A673 (cell line): ENCODE results near the genes ATP4A, CLIP3, OVOL3, ZNF420 and ZNF383.

DNA sequence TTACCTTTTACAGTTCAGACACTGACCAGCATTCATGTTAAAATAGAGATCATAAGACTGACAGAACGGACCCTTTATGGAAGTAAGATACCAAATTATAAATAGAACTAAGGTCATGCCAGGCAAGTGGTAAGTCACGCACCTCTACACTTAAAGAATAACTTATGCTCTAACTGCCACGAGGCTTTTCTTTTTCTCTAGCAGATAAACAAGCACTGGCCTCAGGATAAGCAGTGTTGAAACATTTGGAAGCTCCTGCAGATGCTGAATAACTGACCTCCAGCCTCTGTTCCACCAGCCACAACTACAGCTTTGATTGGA, 28.4 kb downstream of the GPR42 start:
- PRO-cap: no peak

- PRO-cap: no peak
Observed at GRCh38 chr19:35563329-35563937, at the start of gene ATP4A. Gene ATP4A (minus strand): TSS chr19:35563658.

DNA sequence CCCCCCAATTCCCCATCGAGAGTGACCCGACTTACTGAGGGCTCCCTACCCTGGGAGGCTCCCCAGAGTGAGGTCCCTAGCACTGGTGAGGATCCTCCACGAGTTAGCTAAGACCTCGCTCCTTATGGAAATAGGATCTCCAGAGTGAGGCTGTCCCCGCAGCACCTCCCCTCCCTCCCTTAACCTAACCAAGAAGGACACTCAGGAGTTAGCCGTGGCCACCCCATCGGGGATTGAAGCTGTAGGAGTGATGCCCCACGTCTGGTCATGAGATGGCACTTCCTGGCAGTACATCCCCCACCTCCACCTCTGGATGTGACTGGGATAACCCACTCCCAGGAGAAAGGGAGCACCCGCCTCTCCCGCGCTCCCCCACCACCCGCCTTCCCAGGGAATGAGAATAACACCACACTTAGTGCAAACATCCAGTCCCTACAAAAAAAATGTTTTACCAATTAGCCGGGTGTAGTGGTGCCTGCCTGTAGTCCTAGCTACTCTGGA, 496 bp downstream of the HAUS5 start:
- PRO-cap: no peak

GRCh38 chr19:35644951-35645550, 3.1 kb upstream of the COX6B1 start:
- PRO-cap: bidirectional peak, plus-strand start at chr19:35645273, minus-strand start at chr19:35645087

- PRO-cap: no peak
Observed at GRCh38 chr19:35721171-35721867, 3.5 kb downstream of the KMT2B start.

DNA sequence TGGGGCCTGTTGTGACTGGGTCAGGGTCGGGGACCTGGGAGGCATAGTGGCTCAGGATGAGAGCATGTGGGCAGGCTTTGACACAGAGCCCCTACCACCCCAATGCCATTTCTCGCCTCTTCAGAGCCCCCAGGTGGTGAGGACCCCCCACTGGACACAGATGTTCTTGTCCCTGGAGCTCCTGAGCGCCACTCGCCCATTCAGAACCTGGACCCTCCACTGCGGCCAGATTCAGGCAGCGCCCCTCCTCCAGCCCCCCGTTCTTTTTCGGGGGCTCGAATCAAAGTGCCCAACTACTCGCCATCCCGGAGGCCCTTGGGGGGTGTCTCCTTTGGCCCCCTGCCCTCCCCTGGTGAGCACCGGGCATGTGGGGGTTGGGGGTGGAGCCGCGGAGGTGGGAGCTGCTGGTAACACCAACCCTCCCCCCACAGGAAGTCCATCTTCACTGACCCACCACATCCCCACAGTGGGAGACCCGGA, 10.4 kb downstream of the IGFLR1 start:
- PRO-cap: no peak

DNA sequence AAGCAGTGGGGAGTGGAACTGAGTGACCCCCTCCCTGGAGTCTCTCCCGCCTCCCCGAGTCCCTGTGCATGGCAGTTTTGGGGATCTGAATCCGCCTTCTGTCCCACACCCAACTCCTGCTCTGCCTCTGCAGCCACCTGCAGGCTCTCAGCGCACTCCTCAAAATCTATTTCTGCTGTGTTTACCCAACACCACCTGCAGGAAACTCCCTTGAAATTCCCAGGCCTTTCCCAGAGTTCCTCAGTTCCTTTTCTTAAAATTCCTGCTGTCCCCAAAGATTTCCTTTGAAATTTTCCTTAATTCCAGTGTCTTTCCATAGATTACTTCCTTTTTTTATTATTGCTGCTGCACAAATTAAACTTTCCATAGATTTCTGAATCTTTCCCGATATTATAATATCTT, 6.0 kb downstream of the NPHS1 start:
- PRO-cap: no peak

DNA sequence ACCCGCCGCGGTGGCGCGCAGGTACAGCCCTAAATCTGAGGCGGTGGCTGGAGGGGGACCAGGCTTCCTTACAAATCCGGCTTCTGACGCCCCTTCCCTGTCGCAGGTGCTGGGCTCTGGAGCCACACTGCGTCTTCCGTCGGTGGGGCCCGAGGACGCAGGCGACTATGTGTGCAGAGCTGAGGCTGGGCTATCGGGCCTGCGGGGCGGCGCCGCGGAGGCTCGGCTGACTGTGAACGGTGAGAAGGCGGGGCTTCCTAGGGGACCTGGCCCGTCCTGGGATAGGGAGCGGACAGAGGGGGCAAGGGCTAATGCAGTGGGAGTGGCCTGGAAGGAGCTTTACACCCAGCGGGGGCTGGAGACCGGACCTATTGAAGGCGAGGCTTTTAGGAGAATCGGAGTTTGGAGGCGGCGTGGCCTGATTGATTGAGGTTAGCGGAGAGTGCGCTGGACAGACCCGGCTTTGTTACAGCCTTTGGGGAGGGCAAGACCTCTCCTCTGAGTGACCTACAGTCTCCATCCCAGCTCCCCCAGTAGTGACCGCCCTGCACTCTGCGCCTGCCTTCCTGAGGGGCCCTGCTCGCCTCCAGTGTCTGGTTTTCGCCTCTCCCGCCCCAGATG, 4.4 kb downstream of the KIRREL2 start:
- PRO-cap: no peak

GRCh38 chr19:35898583-35898864, 3.8 kb upstream of the HCST start:
- PRO-cap: no peak

DNA sequence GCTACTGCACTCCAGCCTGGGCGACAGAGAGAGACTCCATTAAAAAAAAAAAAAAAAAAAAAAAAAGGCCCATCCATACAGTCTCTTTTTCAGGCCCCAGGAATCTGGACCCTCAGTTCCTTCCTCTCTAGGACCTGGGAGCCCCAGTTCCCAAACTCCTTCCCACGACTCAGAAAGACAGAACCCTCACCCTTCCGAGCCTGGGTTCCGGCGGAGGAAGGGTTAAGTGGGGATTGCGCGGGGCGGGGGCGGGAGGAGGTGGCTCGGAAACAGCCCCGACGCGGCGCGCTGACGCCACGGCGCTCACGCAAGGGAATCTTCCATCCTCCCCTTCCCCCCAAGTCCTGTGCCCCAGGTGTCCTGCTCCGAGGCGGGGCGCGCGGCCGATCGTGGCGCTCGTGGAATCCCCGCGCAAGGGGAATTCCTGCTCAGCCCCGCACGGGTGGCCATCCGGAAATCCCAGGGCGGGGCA, 2.8 kb upstream of the HCST start:
- PRO-cap: bidirectional peak, plus-strand start at position 354 of the sequence, minus-strand start at position 198 of the sequence

- PRO-cap: bidirectional peak, plus-strand start at chr19:36032996, minus-strand start at chr19:36032779
Observed at GRCh38 chr19:36032088-36033190, at the start of gene CLIP3. Gene CLIP3 (minus strand): TSS chr19:36032873.

- PRO-cap: no peak
Observed at GRCh38 chr19:36110632-36111435, at the start of gene OVOL3. Gene OVOL3 (plus strand): TSS chr19:36111143.

DNA sequence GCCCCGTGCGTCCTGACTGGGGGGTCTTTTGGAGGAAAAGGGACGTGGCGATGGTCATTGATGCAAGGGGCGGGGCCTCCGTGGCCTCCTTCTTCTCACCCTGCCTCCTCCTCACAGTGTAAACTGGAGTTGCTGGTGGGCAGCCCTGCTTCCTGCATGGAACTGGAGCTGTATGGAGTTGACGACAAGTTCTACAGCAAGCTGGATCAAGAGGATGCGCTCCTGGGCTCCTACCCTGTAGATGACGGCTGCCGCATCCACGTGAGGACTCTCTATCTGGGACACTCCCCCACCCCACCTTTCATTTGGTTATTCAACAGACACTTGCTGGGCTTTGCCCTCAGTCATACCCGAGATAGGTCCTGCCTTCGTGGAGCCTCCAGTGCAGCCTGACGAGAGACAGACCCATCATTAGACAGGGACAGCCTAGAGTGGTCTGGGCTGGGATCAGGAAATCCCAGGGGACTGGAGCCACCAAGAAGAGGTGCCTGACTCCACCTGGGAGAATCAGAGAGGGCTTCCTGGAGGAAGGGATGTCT, 725 bp downstream of the TBCB start:
- PRO-cap: unidirectional peak, plus-strand start at position 119 of the sequence

DNA sequence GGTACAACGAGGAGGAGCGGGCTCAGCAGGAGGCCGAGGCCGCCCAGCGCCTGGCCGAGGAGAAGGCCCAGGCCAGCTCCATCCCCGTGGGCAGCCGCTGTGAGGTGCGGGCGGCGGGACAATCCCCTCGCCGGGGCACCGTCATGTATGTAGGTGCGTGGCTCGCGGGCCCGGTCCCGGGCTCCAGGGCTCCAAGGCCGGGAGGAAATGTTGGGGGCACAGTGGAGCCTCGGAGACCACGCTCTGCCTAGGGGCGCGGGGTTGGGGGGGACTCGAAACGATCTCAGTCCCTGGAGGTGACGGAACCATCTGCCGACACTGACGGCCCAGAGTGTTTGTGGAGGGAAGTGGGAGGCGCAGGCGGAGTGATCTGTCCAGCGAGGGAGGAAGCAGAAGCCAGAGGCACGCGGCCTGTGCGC, 6.3 kb downstream of the TBCB start:
- PRO-cap: no peak

DNA sequence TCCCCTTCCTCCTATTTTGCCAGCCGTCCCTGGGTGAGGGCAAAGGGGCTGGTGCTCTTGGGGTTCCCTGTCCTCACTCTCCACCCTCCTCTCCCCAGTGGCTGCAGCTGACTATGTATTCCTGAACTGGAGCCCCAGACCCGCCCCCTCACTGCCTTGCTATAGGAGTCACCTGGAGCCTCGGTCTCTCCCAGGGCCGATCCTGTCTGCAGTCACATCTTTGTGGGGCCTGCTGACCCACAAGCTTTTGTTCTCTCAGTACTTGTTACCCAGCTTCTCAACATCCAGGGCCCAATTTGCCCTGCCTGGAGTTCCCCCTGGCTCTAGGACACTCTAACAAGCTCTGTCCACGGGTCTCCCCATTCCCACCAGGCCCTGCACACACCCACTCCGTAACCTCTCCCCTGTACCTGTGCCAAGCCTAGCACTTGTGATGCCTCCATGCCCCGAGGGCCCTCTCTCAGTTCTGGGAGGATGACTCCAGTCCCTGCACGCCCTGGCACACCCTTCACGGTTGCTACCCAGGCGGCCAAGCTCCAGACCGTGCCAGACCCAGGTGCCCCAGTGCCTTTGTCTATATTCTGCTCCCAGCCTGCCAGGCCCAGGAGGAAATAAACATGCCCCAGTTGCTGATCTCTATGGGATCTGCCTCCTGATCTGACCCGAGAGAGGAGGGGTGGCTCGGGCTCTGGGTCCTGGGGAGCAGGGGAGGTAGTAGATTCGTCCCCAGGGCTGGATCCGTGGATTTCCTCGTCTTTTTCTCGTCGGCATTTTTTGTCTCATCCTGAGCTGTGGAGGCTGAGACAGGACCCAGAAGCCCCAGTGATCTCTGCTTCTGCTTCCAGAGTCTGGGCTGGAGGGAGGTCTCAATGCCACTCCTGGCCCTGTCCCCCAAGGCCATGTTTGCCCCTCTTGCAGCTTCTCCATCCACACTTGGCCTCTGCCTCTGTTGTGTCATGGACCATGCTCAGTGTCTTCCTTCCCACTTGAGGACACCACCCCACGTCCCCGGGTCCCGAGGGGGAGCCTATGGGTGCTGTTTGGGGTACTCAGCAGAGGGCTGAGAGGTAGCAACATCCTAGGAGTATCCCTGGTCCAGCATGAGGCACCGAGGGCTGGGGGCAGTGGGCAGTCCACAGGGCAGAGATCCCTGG, 2.2 kb downstream of the COX7A1 start:
- PRO-cap: no peak

GRCh38 chr19:36489758-36490233, 435 bp upstream of the ZNF566 start:
- PRO-cap: no peak

DNA sequence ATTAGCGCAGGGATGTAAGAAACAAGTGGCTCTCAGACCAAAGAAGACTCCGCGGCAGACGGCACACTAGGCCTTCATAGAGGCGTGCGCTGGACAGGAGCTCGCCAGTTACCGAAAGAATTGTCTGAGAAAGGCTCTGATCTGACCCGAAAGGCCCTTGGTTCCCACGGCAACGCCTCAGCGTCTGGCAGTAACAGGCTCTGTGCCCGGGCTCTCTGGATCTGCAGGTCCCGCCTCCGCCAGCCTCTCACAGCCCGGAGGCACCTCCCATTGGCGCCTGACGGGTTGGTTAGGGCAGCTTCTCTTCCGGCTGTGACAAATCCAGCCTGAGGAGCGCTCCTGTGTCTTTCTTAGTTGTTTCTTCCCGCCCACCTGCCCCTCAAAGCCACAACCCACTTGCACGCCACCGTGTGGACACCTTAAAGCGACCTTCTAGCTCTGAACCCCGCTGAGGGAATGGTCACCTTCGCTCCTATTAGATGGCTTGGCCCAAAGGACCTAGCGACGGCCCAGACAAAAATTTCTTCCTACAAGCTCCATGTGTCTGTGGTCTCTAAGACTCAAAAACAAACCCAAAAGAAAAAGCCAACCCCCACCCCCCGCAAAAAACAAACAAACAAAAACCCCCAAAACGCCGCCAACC, 19.1 kb upstream of the ZNF850 start:
- PRO-cap: no peak

- PRO-cap: bidirectional peak, plus-strand start at chr19:37077948, minus-strand start at chr19:37077696; bidirectional peak, plus-strand start at chr19:37078222, minus-strand start at chr19:37078175
Observed at GRCh38 chr19:37077520-37078721, at the start of gene ZNF420. Gene ZNF420 (plus strand): TSS chr19:37078433.

DNA sequence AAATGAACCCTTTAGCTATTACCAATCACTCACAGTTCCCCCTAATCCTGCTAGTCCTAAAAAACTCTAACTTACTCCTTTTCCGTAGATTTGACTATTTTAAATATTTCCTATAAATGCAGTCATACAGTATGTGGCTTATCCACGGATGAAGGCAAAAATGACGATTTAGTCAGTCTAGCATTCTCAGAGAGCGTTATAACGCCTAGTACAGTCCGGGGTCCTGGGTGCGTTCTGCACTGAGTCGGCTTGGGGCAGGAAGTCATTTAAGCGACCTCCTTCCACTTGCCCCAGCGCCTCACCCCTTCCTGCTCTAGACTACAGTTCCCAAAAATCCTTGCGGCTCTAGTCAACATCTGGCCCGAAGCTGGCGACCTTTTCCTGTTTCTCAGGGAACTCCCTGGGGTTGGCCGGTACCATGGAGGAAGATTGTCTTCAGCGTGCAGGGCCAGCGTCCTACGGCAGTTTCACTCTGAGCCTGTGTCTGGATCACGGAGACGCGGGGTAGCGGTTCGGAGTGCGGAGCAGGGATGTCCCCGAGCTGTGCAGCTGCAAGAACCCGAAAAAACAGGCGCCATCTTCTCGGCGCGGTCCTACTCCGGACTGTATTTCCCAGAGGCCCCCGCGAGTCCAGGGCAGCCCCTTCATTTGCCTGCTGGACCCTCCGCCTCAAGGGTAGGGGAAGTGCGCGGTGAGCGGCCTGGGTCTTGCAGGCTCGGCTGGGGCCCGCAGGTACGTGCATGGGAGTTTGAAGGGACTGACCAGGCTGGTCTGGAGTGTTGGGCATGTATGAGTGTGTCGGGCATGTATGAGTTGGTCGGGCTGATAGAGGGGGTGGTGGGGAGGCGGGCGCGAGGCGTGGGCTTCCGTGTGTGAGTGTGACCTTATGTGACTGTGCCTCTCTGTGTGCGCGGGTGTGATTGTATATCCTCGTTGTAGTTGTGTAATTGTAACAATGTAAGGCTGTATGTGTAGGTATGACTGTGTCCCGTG, at the start of gene ZNF383:
Gene ZNF383, plus strand, starts transcription at position 672 of the 993 bp plus-strand sequence.
- PRO-cap: bidirectional peak, plus-strand start at position 382 of the sequence, minus-strand start at position 238 of the sequence; bidirectional peak, plus-strand start at position 672 of the sequence, minus-strand start at position 605 of the sequence

- PRO-cap: no peak
Observed at GRCh38 chr19:37388783-37389451, 18.0 kb downstream of the ZNF527 start.